Measurements from ENCODE around the genes POFUT2 and COL18A1.

DNA sequence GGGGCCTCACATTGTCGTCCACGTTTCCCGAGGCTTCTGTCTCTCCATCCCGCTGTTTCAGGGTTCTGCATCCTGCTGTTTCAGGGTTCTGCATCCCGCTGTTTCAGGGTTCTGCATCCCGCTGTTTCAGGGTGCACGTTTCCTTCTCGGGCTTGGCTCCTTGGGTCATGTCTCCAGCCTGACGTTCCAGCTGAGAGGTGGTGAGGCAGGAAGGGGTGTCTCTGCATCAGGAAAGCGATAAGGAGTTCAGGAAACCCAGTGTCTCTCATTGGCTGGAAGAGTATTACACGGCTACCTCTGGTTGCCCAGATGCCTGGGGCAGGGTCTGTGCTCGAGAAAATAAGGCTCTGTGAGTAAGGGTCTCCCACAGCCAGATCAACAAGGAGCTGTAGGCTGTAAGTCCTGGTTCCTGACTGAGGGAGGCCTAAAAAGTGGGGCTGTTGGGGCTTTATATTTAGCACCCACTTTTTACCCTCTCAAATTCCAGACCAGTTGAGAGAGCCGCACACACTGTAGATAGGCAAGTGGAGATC, 21.2 kb downstream of the ADARB1 start:
- PRO-cap: no peak
- RAMPAGE, long total RNA, 4 experiments: no peak in any of the 4 experiments

GRCh38 chr21:45138102-45138613, 63.8 kb downstream of the ADARB1 start:
- PRO-cap: no peak
- RAMPAGE, long total RNA, 4 experiments: no peak in any of the 4 experiments

GRCh38 chr21:45225776-45226358, 61.8 kb downstream of the POFUT2 start:
- PRO-cap: no peak
- RAMPAGE, long total RNA, 4 experiments: no peak in any of the 4 experiments

GRCh38 chr21:45262336-45263005, 25.2 kb downstream of the POFUT2 start:
- PRO-cap: no peak
- RAMPAGE, long total RNA, 4 experiments: no peak in any of the 4 experiments

DNA sequence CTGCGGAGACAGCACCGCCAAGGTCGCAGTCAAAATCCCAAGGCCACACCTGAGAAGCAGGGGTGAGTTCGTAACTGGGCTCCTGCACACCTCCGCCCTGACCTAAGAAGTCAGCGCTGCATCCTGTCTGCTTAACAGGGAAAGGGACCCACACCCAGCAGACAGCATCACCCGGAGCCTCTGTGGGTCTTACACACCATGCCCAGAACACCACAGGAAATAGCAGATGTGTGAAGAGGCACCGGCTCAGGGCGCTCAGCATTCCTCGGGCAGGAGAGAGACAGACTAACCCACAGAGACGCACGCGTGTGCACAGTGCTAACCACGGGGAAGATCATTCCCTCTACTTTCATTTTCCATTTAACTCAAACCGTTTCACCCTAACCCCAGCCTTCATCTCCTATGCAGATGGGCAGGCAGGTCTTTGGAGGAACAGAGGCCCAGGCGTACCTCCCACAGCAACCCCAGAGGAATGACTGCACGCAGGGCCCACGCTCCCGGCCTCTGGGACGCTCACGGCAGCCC, 21.1 kb downstream of the POFUT2 start:
- PRO-cap: no peak
- RAMPAGE, long total RNA, 4 experiments: no peak in any of the 4 experiments

DNA sequence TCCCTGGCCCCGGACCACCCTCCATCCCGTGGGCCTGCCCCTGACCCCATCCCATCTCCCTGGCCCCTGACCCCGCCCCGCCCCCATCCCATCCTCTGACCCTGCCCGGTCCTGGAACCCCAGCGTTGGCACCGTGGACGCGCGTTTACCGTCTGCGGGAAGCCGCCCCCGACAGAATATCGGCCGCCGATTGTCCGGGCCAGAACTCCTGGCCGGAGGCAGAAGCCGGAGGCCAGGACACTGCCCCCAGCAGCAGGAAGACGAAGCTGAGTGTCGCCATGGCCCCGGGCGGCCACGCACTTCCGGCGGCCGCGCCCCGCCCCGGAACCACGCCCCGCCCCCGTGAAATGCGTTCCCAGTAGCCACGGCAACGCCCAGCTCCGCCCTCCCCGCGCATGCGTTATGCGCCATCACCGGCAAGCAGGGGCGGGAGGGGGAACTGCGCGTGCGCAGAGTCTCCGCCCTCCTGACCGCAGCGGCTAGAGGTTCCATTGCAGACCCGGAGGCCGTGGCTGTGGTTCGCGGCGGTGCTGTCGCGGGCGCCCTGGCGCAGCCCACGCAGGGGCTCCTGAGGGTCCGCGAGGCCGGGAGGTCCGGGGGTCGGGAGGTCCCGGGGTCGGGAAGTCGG, at the start of gene POFUT2:
POFUT2 (minus strand) TSS at position 304 of the 628 bp plus-strand sequence.
- PRO-cap: bidirectional peak, plus-strand start at position 491 of the sequence, minus-strand start at position 302 of the sequence
- RAMPAGE, long total RNA, 4 experiments: start-site peak on the plus strand in 3 of 4 experiments, centred at positions 470 to 474 of the sequence, 27 to 35 reads per replicate; start-site peak on the minus strand in 3 of 4 experiments, centred at positions 298 to 299 of the sequence, 32 to 51 reads per replicate

DNA sequence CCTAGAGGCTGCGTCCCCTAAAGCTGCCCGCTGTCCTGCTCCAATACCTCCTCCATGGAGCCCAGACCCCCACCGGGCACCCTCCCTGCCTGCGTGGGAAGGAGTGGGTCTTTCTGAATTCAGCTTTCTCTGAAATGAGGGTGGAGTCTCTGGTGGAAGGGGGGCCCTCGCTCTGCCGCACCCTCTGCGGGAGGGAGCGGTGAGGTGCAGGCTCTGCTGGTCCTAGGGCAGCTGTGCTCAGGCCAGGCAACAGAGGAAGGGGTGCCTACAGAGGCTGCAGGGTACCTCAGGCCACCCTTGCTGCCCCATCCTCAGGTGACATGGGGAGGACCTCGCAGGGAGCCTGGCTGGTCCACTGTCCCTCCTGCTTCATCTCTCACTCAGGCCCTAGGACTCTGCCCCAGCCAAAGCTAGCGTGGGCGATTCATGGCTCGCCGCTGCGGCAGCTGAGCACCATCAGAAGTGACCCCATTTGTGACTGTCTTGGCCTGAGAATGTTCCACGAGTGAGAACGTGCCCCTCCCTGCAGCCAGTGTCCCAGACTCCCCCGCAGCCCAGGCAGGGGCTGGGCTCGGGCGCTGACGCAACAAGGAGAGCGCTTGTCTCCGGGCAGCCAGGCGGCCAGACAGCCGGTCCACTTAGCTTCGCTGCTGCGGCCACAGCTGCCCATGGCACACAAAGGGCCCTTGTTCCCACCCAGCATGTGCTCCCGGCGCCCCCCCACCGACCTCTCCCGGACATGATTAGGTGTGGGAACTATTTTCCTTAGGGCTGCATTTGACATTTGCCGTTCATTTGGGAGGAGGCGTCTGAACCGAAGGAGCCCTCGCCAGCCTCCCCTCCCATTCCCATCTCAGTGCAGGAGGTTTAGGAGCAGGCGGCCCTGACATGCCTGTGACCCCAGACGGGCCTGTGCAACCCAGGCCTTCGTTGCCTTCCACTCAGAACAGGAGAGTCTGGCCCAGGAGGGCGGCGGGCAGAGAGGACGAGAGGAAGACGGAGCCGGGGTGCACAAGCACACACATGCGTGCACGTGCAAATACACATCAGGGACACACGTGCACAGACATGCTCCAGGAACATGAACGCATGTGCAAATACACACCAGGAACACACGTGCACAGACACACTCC, 19.2 kb upstream of the POFUT2 start:
- PRO-cap: bidirectional peak, plus-strand start at position 602 of the sequence, minus-strand start at position 507 of the sequence
- RAMPAGE, long total RNA, 4 experiments: no peak in any of the 4 experiments

GRCh38 chr21:45404549-45405326, at the start of gene COL18A1:
COL18A1 (plus strand) TSS chr21:45405165.
- PRO-cap: bidirectional peak, plus-strand start at chr21:45405165, minus-strand start at chr21:45404985
- RAMPAGE, long total RNA, 4 experiments: no peak in any of the 4 experiments

- PRO-cap: no peak
- RAMPAGE, long total RNA, 4 experiments: no peak in any of the 4 experiments
Measured at GRCh38 chr21:45405327-45405492, 245 bp downstream of the COL18A1 start.

GRCh38 chr21:45408825-45409398, 3.9 kb downstream of the COL18A1 start:
- PRO-cap: no peak
- RAMPAGE, long total RNA, 4 experiments: no peak in any of the 4 experiments

DNA sequence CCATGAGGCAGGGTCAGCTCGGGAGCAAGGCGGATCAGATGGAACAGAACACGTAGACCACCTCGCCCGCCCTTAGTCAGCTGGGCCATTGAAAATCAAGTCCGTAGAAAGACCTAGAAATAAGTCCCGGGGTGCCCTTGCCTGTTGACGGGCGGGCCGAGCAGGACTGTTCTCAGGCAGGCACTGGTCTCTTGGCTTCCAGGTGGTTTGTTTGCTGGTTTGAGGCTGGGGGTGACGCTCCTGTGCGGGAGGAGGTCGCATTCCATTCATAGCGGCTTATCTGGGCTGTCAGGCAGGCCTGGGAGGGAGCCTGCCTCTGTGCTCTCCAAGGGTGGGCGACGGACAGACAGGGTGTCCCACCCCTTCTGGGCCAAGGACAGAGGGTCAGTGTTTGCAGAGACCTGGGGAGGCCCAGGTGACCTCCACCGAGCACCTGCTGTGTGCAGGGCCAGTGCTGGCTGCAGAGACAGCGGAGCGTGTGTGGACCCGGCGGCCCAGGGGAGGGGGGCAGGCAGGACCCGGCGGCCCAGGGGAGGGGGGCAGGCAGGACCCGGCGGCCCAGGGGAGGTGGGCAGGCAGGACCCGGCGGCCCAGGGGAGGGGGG, 26.0 kb downstream of the COL18A1 start:
- PRO-cap: no peak
- RAMPAGE, long total RNA, 4 experiments: no peak in any of the 4 experiments

DNA sequence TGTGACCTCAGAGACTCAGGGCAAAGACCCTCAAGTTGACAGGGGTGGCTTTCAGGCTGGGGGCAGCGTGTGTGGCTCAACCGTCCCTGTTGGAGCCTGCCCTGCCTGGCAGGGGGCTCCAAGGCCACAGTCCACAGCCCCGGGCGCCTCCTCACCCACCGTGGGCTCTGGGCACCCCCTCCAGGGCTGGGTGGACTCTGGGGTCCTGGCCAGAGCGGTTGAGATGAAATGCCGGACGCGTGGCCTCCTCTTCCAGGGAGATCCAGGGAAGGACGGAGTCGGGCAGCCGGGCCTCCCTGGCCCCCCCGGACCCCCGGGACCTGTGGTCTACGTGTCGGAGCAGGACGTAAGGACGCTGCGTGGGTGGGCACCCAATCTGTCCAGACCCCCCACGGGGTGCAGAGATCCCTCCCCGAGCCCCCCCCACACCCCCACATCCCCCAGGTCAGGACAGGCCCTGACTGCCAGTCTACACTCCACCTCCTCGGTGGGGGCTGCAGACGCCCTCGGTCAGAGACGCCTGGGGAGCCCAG, 51.2 kb downstream of the SLC19A1 start:
- PRO-cap: no peak
- RAMPAGE, long total RNA, 4 experiments: no peak in any of the 4 experiments

DNA sequence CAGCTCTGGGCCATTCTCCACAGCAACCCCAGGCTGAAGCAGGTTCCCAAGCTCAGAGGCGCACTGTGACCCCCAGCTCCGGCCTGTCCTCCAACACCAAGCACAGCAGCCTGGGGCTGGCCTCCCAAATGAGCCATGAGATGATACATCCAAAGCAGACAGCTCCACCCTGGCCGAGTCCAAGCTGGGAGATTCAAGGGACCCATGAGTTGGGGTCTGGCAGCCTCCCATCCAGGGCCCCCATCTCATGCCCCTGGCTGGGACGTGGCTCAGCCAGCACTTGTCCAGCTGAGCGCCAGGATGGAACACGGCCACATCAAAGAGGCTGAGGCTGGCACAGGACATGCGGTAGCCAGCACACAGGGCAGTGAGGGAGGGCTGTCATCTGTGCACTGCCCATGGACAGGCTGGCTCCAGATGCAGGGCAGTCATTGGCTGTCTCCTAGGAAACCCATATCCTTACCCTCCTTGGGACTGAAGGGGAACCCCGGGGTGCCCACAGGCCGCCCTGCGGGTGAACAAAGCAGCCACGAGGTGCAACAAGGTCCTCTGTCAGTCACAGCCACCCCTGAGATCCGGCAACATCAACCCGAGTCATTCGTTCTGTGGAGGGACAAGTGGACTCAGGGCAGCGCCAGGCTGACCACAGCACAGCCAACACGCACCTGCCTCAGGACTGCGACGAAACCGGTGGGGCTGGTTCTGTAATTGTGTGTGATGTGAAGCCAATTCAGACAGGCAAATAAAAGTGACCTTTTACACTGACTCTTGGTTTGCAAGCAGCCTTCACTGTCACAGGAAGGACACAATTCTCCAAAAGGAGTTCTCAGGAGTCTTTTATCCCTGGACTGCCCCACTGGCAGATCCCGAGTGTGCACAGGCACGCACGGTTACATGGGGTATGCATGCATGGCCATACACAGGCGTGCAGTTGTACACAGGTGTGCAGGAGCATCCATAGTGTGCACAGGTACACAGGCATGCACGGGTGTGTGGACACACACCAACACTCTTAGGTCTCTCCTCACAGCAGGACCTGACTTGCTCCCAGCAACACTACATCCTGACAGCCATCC, 28.9 kb downstream of the SLC19A1 start:
- PRO-cap: no peak
- RAMPAGE, long total RNA, 4 experiments: no peak in any of the 4 experiments

- PRO-cap: no peak
- RAMPAGE, long total RNA, 4 experiments: no peak in any of the 4 experiments
Measured at GRCh38 chr21:45551341-45551783, 9.1 kb upstream of the SLC19A1 start.

DNA sequence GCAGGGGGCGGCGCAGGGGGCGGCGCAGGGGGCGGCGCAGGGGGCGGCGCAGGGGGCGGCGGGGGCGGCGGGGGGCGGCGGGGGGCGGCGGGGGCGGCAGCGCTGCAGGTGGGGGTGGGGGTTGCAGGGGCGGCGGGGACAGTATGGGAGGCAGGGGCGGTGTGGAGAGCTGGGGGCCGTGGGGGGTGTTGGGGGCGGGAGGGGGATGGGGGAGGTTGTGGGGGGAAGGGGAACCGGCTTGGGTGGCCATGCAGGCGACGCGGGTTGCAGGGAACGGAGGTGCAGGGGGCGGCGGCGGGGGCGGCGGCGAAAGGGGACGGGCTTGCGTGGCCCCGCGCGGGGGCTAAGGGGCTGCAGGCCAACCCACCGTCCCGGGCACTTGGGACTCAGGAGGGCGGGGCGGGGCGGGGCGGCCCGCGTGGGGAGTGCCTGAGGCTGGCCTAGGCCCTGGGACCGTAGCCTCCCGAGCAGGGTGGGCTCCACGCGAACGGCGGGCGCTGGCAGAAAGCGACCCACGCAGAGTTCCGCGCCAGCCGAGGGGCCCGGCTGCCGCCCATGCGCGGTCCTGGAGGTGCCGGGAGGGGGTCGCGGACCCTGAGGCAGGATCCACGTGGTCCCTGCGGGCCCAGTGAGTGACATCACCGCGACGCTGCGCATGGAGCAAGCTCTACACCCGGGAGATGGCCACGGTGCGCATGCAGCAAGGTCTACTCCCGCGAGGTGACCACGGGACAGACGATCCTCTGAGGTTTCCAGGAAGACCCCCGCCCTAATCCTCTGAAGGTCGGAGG, 13.2 kb upstream of the SLC19A1 start:
- PRO-cap: no peak
- RAMPAGE, long total RNA, 4 experiments: start-site peak on the plus strand in 1 of 4 experiments, centred at position 447 of the sequence, 14 reads per replicate

GRCh38 chr21:45889928-45890549, 91.5 kb upstream of the COL6A1 start:
- PRO-cap: bidirectional peak, plus-strand start at chr21:45890245, minus-strand start at chr21:45890130
- RAMPAGE, long total RNA, 4 experiments: no peak in any of the 4 experiments

GRCh38 chr21:45986348-45986825, 4.8 kb downstream of the COL6A1 start:
- PRO-cap: no peak
- RAMPAGE, long total RNA, 4 experiments: no peak in any of the 4 experiments

DNA sequence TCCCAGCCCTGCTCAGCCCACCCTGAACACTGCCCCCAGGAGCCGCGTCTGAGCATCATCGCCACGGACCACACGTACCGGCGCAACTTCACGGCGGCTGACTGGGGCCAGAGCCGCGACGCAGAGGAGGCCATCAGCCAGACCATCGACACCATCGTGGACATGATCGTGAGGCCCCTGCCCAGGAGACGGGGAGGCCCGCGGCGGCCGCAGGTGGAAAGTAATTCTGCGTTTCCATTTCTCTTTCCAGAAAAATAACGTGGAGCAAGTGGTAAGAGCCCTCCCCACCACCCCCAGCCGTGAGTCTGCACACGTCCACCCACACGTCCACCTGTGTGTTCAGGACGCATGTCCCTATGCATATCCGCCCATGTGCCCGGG, 5.3 kb downstream of the COL6A1 start:
- PRO-cap: no peak
- RAMPAGE, long total RNA, 4 experiments: no peak in any of the 4 experiments

- PRO-cap: no peak
- RAMPAGE, long total RNA, 4 experiments: no peak in any of the 4 experiments
Measured at GRCh38 chr21:45988830-45989413, 7.4 kb downstream of the COL6A1 start.

GRCh38 chr21:46004367-46004957, 22.9 kb downstream of the COL6A1 start:
- PRO-cap: no peak
- RAMPAGE, long total RNA, 4 experiments: no peak in any of the 4 experiments

All from gastroesophageal sphincter (tissue), 4 donors.